Karpas-422 (cell line): ENCODE measurements around a stretch of chr10.

DNA sequence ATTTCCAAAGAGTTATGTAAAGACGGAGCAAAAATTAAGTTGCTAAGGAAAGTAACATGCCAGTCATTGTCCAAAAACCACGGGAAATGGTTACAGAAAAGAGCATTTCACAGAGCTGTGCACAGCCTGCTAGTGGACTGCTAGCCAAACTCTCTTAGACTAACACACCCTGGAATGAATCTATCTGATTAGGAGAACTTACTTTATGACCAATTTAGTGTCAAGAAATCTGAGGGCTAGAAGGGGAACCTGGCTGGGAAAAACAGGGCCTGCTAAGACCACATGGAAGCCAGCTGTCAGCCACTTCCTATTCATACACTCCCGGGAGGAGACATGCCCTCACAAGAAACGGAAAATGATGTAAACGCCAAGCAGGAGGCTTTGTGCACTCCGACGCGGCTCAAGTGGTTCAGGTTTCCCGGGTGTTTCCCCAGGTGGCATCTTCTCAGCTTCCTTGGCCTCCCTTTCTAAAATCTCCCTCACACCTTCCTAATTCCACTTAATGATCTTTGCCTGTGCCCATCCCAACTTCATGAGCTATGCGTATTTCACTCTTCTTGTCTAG is 54.7 kb downstream of the MPP7 start:
- PRO-cap = no peak
- RAMPAGE, long total RNA = no peak

- PRO-cap = no peak
- RAMPAGE, long total RNA = no peak
Measured at GRCh38 chr10:28492491-28492937, 40.4 kb upstream of the WAC start.

- PRO-cap = no peak
- RAMPAGE, long total RNA = no peak
Measured at GRCh38 chr10:28523386-28523869, 9.5 kb upstream of the WAC start.

- PRO-cap = no peak
- RAMPAGE, long total RNA = no peak
Measured at GRCh38 chr10:28619401-28620244, 57.7 kb upstream of the BAMBI start.

- PRO-cap = no peak
- RAMPAGE, long total RNA = no peak
Measured at GRCh38 chr10:28681954-28682593, 4.8 kb downstream of the BAMBI start.

DNA sequence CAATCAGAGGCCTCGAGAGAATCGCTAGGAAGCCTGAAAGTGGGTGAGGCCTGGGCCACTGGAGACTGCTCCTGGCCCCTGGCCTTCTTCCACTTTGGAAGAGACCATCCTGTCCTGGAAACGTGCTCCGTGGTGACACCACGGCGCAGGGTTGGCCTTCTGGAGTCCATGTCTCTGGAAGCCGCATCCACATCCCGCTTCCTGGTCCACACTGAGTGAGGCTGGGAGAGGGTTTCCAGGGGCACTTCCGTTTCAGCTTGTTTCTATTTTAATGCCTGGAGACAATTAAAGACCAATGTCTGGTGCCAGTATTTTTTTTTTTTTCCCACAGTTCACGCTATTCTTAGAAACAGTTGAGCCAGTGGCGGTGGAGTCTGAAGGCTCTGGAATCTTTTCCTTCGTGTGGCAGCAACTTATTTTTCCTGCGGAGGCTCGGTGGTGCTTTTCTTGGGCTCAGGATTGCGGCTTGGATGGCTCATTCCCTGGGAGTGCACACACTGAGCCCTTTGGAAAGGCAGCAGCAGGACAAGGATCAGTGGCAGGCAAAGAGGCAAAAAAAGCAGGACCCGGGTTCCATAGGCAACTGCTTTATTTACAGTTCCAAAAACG is 202.6 kb downstream of the BAMBI start:
- PRO-cap = no peak
- RAMPAGE, long total RNA = no peak

- PRO-cap = no peak
- RAMPAGE, long total RNA = no peak
Measured at GRCh38 chr10:28940480-28940958, 263.2 kb downstream of the BAMBI start.

DNA sequence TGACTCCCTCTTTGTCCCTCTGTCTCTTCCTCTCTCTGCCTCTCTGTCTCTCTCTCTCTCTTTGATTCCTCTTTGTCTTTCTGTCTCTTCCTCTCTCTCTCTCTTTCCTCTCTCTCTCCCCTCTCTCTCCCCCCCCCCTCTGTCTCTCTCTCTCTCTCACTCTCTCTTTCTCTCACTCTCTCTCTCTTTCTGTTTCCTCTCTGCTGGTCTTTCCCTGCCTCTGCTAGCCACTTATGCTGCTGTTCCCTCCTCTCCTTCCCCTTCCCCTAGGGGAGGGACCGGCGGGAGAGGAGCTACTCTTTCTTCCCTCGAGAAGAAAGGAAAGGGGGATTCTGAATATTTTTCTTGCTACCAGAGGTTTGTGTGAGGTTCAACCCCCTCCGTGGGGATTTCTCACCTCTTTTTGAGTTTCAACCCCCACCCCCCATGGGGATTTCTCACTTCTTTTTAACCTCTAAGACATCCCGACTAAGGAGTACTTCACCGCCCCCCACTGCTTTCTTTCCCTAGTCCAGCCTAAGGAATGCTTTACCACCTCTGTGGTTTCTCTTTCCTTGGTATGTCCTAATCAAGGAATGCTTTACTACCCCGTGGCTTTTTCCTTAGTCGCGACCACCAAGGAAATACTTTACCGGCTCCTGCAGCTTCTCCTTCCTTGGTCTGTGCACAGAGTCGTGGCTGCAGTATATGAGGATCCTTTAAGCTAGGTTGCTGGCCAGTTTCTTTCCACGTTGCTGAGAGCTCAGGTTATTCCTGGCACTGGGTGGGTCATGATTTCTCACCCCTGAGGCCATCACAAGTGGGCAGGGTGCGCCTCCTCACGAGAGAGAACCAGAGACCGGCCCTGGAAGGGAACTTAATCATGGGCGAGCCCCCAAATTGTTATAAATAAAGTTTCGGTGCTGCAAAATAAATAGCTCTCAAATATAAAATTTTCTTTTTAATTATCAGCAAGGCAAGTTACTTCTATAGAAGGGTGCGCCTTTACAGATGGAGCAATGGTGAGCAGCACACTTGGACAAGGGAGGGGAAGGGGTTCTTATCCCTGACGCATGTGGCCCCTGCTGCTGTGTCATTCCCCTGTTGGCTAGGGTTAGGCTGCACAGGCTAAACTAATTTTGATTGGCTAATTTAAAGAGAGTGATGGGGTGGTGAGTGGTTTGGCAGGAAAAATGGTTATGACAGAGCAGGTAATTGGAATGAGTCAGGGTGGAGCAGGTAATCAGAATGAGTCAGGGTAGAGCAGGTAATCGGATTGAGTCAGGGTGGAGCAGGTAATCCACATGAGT is 149.5 kb downstream of the LYZL1 start:
- PRO-cap = no peak
- RAMPAGE, long total RNA = no peak

- PRO-cap = no peak
- RAMPAGE, long total RNA = no peak
Measured at GRCh38 chr10:29472154-29473052, 162.4 kb downstream of the SVIL start.

DNA sequence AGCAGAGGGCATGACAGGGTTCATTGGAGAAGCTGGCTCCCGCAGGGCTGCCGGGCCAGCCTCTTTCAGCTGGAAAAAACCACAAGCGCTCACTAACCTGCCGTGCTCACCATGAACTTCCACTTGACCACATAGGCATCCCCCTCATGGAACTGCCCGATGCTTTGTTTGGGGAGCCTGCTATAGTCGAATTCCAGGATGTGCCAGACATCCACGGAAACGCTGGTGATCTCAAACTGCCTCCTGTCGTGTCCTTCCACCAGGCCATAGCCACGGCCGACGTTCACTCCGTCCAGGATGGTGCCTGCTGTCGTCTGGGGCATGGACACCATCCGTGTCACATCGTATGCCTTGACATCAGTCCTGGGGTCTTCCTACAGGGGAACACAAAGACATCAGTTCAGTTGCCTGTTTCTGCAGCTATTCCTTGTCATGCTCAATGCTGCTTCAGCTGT is 154.3 kb downstream of the SVIL start:
- PRO-cap = no peak
- RAMPAGE, long total RNA = no peak

- PRO-cap = no peak
- RAMPAGE, long total RNA = no peak
Measured at GRCh38 chr10:29493125-29493812, 141.5 kb downstream of the SVIL start.

DNA sequence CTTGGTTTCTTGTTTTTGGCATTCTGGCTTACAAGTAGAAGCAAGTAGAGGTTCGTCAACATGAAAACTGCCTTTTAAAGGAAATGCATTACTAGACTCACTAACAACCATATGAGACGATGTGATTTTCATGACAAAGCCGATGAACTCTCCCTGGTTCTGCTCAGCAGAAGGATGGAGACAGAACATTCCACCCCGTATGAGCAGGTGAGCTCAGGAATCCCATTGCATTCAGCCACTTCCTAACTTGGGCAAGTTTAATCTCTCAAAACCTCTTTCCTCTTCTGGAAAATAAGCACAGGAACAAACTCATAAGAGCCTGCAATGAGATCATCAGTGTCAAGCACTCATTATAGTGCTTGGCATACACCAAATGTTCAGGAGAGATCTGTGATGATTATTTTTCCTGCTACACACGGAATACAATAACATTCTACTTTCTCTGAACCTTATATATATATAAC is 57.4 kb upstream of the SVIL start:
- PRO-cap = no peak
- RAMPAGE, long total RNA = no peak

GRCh38 chr10:29877686-29878416 is 181.5 kb downstream of the JCAD start:
- PRO-cap = no peak
- RAMPAGE, long total RNA = no peak

GRCh38 chr10:29881586-29881773 is 177.9 kb downstream of the JCAD start:
- PRO-cap = no peak
- RAMPAGE, long total RNA = no peak

DNA sequence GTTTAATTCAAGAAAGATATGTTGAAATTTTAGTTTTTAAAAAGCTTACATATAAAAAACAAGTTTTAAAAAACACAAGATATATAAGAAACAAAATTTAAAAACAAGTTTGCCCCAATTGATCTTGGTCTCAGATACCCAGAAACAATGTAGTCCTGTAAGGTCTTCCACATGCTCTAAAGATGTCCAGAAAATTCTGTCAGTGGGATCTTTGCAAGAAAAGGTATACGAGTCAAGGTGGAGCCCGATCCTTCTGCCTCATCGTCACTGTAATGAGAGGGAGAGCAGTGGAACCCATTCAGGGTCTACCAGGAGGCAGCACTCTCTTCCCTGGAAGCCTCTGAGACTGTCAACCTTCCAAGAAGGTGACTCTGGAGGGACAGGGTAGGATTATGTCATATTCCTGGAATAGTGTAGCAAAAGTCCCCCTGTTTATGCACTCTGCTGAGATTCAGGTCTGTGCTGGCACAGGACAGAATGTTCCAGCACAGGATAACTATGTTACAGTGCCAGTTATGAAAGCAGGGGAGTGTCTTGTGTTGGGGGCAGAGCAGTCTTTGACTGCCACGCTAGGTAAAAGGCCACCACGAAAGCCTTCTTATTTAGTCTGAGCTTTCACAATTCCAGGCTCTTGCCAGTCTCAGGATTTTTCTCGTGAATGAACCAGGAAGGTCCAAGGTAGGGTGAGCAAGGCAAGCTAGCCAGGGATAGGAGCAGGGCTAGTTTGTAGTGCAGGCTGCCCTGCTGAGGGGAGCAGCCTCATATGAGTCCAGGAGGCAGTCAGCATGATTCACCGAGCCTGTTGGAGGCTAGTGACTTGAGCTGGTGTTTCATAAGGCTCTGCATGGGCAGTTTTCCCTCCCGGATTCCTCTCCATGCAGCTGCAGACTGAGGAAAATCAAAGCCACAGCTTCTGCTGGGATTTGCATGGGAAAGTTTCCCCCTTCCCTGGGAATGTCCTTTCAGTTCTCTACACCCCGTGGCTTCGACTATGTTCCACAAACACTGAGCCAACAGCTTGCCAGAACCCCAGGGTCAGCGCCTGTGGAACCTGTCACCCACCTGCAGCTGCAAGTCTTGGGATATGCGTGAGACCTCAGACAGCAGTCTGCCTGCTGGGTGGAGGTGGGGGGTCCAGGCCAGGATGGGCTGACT is 112.5 kb downstream of the JCAD start:
- PRO-cap = no peak
- RAMPAGE, long total RNA = no peak

DNA sequence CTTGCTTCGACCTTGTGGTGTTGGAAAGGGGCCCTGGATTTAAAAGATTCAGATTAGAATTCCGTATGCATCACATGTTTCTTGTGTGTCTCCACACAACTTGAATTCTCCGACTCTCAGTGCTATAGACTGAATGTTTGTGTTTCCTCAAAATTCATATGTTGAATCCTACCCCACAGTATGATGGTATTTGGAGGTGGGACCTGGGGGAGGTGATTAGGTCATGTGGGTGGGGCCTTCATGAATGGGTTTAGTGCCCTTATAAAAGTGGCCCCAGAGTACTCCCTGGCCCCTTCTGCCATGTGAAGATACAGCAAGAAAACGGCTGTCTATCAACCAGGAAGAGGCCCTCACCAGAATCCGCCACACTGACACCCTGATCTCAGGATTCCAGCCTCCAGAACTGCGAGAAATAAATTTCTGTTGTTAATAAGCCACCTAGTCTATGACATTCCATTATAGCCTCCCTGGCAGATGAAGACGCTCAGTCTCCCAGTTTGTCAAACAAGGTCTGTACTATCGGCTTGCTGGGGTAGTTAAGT is 100.5 kb downstream of the JCAD start:
- PRO-cap = no peak
- RAMPAGE, long total RNA = no peak

- PRO-cap = no peak
- RAMPAGE, long total RNA = no peak
Measured at GRCh38 chr10:30055297-30055869, 4.0 kb downstream of the JCAD start.

GRCh38 chr10:30247654-30248113 is 101.4 kb downstream of the MTPAP start:
- PRO-cap = no peak
- RAMPAGE, long total RNA = no peak

DNA sequence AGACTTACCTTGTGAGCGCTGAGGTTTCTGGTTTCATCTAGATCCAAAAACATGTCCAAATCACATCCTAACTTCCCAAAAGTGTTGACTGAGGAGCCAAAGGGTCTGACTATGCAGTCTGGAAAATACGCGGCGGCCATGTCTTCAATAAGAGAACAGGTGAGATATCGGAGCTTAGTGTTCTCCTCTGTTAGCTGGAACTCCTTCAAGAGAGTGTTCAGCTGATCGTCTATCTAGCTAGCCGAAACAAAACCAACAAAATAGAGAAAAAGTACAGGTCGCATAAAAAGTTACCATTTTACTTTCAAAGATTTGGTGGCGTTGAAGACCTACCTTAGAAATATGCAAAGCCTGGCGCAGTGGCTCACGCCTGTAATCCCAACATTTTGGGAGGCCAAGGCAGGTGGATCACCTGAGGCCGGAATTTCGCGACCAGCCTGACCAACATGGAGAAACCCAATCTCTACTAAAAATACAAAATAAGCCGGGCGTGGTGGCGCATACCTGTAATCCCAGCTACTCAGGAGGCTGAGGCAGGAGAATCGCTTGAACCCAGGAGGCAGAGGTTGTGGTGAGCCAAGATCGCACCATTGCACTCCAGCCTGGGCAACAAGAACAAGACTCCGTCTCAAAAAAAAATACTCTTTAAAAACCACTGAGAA is 12.2 kb downstream of the MTPAP start:
- PRO-cap = no peak
- RAMPAGE, long total RNA = no peak

DNA sequence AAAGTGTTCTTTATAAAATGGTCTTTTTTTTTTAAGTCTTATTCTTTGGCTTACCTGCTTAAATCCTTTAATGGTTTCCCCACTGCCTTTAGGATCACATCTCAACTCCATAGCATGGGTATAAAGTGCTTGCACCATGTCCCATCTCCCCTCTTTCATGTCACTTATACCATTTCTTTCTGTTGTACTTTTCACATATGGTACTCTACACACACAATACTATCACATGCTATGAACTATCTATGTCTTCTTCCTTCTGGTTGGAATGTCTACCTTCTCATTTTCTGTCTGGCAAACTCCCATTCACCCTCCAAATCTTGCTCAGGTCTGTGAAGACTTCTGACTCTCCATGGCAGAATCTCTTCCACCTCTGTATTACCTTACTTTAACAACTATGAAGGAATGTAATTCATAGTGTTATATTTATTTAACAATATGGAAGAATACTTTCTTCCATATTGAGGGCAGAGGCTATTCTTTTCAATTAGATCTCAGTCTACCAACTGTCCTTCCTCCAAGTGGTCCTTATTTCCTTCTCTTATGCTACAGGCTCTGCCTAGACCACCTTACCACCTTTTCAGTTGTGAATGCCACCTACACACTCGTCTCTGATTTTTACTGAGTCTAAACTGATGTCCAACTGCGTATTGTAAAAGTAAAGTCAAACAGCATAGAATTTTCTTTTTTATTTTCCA is 4.9 kb downstream of the MTPAP start:
- PRO-cap = no peak
- RAMPAGE, long total RNA = no peak